Camera-type eye (tissue), 1 donor: ENCODE measurements around the gene RPS27L.

- RAMPAGE, long total RNA: no peak
Observed at GRCh38 chr15:62742313-62743175, 300.0 kb upstream of the TPM1 start.

GRCh38 chr15:62758074-62759082 is 284.2 kb upstream of the TPM1 start:
- RAMPAGE, long total RNA: no peak

GRCh38 chr15:62895675-62896505 is 146.7 kb upstream of the TPM1 start:
- RAMPAGE, long total RNA: no peak

DNA sequence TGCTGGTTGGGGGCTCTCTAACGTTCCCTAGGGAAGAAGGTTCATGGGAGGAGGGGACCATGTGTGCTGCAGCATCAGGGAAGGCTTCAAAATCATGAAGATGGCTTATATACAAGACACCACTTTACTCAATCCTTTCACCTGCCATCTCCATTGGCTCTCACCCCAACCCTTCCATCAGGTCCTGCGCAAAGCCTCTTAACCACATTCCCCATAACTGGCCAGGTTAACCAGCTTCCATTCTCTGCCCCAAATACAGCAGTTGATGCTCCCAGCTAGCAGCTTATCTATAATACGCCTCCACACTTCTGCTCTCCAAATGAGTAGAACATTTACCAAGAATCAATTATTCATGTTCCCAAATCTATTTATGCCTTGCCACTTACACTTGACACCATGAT is 103.8 kb upstream of the TPM1 start:
- RAMPAGE, long total RNA: no peak

- RAMPAGE, long total RNA: no peak
Observed at GRCh38 chr15:62961044-62961640, 81.4 kb upstream of the TPM1 start.

GRCh38 chr15:63011141-63011838 is 31.3 kb upstream of the TPM1 start:
- RAMPAGE, long total RNA: no peak

- RAMPAGE, long total RNA: no peak
Observed at GRCh38 chr15:63040579-63041162, 1.9 kb upstream of the TPM1 start.

GRCh38 chr15:63060532-63061028 is 18.0 kb downstream of the TPM1 start:
- RAMPAGE, long total RNA: no peak

DNA sequence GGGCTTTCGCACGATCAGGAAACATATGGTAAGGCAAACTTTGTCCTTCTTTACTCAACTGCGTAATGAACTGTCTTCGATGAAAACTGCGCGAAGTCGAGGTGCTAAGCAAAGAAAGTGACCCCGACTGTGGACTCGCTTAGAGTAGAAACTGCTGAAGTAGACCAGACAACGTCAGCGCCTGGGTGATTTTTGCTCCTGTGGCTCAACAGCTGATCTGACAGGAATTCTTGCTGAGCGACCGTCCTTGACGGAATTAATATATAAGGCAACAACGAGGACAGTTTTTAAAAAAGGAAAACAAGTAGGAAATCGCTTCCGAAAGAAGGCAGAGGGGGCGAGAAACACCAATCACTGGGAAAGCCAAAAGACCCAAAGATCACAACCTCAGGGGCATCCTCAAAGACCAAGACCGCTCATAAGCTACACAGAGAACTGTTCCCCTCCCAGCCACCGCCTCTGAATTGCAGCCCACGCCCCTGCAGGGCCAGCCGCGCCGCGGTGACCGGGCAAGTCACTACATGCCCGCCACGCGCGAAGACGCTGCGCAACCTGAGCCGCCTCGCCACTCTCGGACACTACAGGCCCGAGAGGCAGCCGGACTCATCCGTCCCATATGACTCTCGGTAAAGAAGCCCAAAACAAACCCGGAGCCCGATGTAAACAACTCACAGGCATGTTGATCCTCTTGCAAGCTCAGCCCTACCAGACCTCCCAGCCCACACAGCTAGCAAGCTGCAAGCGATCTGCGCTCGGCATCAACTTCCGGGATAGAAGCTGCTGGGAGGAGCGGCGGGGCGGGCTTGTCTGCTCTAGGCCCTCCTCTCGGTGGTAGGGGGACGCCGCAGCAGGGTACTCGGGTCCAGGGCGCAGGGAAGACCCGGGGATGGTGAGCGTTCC is at the start of gene RPS27L:
TSS of gene RPS27L (minus strand) at position 750 of the 900 bp plus-strand sequence.
- RAMPAGE, long total RNA: start-site peak on the minus strand centred at position 732 of the sequence, 51 bp wide, 289 reads

- RAMPAGE, long total RNA: no peak
Observed at GRCh38 chr15:63341937-63342296, 39.7 kb downstream of the CA12 start.

GRCh38 chr15:63367464-63368053 is 14.1 kb downstream of the CA12 start:
- RAMPAGE, long total RNA: no peak

- RAMPAGE, long total RNA: no peak
Observed at GRCh38 chr15:63371509-63372091, 10.0 kb downstream of the CA12 start.

DNA sequence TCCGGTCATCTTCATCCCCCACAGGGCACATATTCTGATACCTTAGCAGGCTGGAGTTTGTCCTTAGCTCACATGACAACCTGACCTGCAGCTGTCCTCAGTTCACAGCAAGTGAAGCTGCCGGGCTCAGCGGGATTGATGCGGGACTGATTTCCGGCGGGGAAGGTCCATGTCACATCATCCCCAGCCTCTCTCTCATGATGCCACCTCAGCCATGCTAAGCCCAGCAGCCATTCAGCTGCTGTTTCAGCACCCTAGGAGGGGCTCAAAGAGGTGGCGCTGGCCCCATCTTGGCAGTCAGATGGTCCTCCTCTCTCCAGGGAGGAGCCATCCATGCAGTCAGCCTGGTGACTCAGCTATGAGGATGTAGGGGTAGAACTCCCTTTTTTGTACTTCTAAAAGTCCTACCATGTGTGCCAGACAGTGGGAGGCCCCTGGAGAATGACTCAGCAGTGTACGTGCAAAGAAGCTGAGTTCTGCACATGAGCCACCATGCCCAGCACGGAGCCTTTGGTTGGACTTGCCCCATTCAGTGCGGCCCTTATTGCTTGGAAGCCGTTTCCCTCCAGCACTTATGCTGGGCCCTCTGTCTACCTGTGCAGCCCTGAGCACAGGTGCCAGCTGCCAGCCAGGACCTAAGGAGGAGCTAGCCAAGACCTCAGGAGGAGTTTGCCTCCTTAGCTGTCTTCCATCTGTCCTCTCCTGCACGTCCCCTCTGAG is 9.4 kb downstream of the CA12 start:
- RAMPAGE, long total RNA: no peak

- RAMPAGE, long total RNA: no peak
Observed at GRCh38 chr15:63379322-63380205, 2.1 kb downstream of the CA12 start.

GRCh38 chr15:63461985-63462605 is 42.3 kb upstream of the USP3 start:
- RAMPAGE, long total RNA: no peak

DNA sequence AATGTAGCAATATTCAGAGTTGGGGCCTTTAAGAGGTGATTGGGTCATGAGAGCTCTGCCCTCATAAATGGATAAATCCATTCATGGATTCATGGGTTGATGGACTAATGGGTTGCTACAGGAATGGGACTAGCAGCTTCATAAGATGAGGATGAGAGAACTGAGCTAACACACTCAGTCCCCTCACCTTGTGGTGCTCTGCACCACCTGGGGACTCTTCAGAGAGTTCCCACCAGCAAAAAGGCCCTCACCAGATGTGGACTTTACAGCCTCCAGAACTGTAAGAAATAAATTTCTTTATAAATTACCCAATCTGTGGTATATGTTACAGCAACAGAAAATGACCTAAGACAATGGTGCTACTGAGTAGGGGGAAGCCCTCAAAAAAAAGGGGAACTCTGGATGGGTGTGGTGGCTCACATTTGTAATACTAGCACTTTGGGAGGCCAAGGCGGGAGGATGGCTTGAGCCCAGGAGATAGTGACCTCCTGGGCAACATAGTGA is 14.2 kb upstream of the USP3 start:
- RAMPAGE, long total RNA: no peak

- RAMPAGE, long total RNA: no peak
Observed at GRCh38 chr15:63640867-63641710, 43.9 kb downstream of the FBXL22 start.

- RAMPAGE, long total RNA: no peak
Observed at GRCh38 chr15:63718323-63719293, 115.1 kb downstream of the HERC1 start.

DNA sequence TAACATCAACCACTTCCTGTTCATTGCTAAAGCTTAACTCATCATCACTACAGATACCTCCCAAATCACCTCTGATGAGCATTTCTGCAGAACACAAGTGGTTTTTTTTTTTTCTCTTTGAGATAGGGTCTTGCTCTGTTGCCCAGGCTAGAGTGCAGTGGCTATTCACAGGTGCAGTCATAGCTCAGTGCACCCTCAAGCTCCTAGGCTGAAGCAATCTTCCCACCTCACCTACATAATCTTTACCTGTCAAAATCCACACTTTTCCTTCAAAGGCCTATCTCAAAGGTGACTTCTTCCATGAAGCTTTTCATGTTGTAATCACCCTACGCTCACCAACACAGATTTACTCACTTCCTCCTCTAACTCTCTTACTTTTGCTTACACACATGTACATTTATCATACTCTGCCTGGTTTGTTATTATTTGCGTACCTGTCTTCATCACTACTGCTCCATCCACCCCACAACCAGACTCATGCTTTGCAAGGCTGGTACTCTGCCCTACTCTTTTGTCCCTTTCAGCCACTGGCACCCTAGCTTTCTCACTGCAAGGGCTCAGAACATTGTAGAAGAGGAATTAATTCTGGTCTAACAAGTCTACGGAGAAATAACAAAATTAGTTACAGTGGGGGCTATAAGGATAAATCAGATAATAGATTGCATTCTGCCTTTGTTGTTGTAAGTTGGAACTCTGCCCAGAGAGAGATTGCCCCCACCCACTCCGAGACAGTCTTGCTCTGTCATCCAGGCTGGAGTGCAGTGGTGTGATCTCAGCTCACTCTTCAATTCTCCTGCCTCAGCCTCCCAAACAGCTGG is 27.5 kb downstream of the HERC1 start:
- RAMPAGE, long total RNA: no peak

- RAMPAGE, long total RNA: no peak
Observed at GRCh38 chr15:63815214-63815674, 18.5 kb downstream of the HERC1 start.